Caco-2 (cell line): ENCODE measurements around the genes PIEZO1 and CDT1.

DNA sequence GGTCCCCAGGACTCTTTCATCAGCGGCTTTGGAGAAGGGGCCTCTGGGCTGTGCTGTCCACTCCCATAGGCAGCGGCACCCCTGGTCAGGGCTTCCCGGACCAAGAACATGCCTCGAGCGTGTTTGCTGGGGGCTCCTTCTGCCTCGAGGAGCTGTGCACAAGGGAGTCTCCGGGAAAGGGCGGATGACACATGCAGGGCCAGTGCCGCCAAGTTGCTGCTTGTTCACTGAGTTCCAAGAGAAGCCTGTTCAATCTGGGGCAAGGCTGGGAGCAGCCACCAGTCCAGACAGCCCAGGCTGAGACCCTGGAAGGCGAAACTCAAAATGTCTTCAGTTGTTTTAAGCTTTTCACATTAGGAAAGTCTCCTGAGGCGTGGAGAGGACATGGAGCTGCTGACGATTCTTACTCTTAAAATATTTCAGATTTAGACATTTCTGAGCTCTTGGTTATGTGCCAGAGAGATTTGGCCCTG is 84.5 kb upstream of the ZNF469 start:
- PRO-cap = no peak
- RRBS = 65% methylated on average over 5 of the region's 12 CpGs

GRCh38 chr16:88331732-88332597 is 50.8 kb upstream of the ZNF469 start:
- PRO-cap = no peak
- RRBS = no CpG with 5 or more reads among the region's 19 CpGs

DNA sequence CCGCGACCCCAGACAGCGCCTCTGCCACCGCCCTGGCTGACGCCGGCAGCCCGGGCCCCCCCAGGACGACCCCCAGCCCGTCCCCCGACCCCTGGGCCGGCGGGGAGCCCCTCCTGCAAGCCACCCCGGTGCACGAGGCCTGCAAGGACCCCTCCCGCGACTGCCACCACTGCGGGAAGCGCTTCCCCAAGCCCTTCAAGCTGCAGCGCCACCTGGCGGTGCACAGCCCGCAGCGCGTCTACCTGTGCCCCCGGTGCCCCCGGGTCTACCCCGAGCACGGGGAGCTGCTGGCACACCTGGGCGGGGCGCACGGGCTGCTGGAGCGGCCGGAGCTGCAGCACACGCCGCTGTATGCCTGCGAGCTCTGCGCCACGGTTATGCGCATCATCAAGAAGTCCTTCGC is 15.8 kb upstream of the ZFPM1 start:
- PRO-cap = no peak
- RRBS = 32% methylated on average over 25 of the region's 39 CpGs

DNA sequence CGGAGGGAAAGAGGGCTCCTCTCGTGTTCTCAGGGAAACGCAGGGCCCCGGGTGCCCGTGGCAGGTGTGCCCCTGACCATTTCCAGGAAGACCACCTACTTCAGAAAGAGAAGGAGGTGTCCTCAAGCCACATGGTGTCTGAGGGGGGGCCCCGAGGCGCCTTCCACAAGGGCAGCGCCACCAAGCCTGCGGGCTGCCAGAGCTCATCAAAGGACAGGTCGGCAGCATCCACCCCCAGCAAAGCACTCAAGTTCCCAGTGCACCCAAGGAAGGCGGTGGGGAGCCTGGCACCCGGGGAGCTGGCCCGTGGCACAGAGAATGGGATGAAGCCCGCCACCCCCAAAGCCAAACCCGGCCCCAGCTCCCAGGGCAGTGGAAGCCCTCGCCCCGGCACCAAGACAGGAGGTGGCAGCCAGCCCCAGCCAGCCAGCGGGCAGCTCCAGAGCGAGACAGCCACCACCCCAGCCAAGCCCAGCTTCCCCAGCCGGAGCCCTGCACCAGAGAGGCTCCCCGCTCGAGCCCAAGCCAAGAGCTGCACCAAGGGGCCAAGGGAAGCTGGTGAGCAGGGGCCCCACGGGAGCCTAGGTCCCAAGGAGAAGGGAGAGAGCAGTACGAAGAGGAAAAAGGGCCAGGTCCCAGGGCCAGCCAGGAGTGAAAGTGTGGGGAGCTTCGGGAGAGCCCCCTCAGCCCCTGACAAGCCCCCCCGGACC is 14.6 kb upstream of the ZFPM1 start:
- PRO-cap = no peak
- RRBS = 66% methylated on average over 12 of the region's 26 CpGs

DNA sequence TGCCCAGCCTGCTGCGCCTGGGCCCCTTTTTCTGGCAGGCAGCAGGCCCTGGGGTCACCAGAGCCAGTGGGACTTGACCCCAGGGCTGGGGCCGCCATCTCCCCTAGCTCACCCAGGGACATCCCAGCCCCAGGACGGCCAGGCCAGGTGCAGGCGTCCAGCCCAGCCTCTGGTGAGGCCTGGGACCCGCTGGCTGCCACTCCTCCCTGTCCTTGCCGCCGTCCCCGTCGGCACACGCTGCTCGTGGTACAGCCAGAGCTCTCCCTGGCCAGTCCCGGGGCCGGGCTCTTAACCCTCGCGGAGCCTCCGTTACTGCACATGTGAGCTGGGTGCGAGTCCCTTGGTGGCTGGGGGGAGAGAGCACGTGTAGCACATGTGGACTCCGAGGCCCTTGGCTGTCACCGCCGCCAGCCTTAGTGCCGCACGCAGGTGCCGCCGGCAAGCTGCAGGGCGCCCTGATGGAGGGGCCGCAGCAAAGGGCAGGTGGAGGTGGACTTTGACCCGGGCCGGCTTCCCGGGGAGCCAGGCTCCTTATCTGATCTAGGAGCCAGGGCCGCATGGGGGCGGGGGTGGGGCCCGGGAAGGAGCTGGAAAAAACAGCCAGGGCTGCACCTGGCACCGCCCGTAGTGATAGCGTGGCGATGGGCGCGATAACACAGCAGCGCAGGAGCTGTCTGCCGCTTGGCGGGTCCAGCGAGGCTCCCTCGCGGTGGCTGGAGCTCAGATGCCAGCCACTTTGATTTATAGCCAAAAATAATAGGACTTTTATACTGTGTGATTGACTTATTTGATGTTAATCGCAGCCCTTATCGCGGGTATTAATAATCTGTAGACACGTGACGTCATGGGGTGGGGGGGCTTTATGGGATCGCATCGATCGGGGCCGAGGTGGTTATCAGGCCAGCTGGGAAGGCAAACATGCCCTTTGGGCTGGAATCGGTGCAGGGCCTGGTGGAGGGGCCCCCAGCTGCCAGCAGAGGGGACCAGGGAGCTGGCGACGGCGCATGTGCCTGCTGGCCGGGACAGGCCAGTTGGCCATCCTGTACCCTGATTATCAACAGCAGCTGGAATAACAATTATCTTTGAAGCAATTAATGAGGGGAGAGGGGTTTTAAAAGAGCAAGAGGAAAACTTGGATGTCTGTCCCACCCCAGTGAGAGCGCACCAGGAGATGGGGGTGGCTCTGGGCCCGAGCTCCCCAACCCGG is 35.1 kb downstream of the ZFPM1 start:
- PRO-cap = bidirectional peak, plus-strand start at position 627 of the sequence, minus-strand start at position 418 of the sequence; bidirectional peak, plus-strand start at position 976 of the sequence, minus-strand start at position 820 of the sequence
- RRBS = 16% methylated on average over 9 of the region's 62 CpGs

GRCh38 chr16:88497406-88498431 is 44.6 kb downstream of the ZFPM1 start:
- PRO-cap = unidirectional peak, minus-strand start at chr16:88497850
- RRBS = 60% methylated on average over 12 of the region's 52 CpGs

DNA sequence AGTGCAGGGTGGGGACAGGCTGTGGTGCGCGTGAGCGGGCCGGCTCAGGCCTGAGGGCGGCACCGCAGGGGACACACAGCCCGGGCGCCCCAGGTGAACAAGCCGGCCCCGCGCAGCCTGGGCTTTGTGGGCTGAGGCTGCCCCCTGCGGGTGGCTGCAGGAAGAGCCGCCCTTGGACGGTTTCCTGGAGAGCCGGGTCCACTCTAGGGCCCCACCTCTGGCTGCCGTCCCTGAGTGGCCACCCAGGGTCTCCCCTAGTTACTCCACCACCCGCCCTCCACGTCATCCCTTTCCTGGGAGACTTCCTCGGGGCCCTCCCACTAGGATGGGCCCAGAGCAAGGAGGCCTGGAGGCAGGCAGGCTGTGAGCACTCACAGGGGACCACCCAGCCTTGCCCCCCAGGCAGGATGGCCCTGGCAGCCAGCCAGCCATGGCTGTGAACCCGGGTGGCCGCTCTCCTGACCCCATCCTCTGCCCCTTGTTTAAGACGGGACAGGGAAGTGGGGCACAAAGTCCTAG is 42.7 kb upstream of the ZC3H18 start:
- PRO-cap = no peak
- RRBS = 59% methylated on average over 13 of the region's 22 CpGs

GRCh38 chr16:88528905-88529364 is 41.3 kb upstream of the ZC3H18 start:
- PRO-cap = no peak
- RRBS = 98% methylated on average over 4 of the region's 23 CpGs

DNA sequence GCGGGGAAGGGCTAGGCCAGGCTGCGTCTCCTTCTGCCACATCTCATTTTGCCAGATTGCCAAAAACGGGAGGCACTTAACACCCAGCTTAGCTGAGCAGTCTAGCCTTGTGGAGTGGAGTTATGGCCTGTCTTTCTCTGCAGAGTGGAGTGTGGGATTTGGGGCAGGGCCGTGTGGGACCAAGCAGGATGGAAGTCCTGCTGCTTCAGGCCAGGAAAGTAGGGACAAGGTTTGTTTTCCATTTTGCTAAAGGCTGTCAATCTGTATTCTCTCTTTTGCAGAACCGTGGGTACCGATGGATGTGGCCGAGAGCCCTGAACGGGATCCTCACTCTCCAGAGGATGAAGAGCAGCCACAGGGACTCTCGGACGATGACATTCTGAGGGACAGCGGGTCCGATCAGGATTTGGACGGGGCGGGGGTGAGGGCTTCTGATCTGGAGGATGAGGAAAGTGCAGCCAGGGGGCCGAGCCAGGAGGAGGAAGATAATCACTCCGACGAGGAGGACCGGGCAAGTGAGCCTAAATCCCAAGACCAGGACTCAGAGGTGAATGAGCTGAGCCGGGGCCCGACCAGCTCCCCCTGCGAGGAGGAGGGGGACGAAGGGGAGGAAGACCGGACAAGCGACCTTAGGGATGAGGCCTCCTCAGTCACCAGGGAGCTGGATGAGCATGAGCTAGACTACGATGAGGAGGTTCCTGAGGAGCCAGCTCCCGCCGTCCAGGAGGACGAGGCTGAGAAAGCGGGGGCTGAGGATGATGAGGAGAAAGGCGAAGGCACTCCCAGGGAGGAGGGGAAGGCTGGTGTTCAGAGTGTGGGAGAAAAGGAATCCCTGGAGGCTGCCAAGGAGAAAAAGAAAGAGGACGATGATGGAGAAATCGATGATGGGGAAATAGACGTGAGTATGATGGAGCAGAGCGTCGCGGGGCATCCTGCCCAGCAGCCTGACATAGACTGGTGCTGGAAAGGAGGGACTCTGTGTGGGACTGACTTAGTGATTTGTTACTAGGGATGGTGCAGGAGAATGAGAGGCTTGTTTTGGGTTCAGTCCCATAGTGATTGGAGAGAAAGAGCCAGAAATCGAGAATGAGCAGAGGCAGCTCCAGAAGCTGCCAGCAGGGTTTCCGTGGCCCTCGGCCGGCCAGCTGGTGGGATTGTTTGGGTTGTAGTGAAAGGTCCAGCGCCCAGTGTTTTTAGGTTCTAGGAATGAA is 7.0 kb downstream of the ZC3H18 start:
- PRO-cap = no peak
- RRBS = 97% methylated on average over 4 of the region's 41 CpGs

GRCh38 chr16:88599652-88600613 is 29.7 kb downstream of the ZC3H18 start:
- PRO-cap = no peak
- RRBS = no CpG with 5 or more reads among the region's 33 CpGs

GRCh38 chr16:88610853-88611630 is 27.3 kb upstream of the IL17C start:
- PRO-cap = no peak
- RRBS = 97% methylated on average over 17 of the region's 50 CpGs

DNA sequence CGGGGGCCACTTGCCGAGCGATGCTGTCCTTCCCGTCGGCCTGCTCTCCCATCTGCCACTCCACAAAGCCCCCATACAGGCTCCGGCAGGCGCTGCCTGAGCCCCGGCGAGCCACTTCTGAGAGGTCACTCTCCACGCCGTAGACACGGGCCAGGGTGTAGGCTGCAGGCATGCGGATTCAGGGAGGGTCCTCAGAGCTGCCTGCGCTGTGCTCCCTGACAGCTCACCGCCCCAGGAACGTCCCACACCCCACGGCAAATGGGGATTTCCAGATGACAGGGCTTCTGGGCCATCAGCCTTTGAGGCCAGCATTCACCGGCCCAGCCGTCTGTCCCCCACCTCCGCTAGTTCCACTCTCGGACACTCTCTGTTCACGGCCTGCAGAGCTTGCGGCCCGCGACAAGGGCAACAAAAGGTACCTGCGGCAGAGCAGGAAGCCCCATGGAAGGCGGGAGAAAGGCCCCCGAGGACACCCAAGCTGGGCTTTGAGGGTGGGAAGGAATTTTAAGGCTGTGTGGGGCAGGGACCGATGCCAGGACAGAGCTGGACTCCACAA is 5.4 kb upstream of the CYBA start:
- PRO-cap = no peak
- RRBS = no CpG with 5 or more reads among the region's 29 CpGs

- PRO-cap = no peak
- RRBS = 2% methylated on average over 7 of the region's 30 CpGs
Observed at GRCh38 chr16:88662180-88662682, 660 bp downstream of the MVD start.

DNA sequence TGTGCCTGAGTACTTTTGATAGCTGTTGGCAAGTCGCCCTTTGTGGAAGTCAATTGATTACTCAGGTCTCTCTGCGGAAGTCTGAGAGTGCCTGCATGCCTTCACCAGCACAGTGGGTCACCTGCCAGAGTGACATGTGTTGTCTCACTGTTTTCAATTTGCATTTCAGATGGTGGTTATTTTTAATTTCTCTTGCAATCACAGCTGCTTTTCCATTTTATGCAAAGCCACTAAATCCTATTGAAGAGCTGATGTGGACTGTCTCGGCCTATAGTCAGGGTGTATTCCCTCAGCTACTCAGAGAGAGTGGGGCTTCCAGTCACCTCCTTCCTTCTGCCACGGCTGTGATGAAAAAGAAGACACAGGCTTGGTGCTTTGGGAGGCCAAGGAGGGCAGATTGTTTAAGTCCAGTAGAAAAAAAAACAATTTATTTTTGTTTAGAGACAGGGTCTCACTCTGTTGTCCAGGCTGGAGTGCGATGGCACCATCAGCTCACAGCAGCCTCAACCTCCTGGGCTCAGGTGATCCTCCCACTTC is 2.5 kb upstream of the MVD start:
- PRO-cap = no peak
- RRBS = no CpG with 5 or more reads among the region's 5 CpGs

DNA sequence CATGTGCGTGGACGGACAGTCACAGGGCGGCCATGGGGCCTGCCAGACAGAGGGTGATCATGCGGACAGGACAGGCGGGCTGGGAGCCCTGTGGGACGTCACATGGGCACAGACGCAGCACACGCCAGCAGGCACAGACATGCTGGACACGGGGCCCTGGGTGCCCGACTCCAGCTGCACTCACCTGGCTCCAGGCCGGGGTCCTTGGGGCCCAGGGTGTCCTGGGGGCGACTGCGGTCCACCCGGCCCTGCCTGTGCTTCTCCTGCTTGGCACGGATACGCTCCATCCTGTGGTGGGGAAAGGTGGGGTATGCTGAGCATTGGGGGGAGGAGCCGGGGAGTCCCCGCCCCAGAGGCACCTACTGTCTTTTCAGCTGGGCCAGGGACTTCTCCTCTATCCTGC is 18.9 kb downstream of the CTU2 start:
- PRO-cap = no peak
- RRBS = 96% methylated on average over 6 of the region's 18 CpGs

- PRO-cap = no peak
- RRBS = 85% methylated on average over 7 of the region's 18 CpGs
Observed at GRCh38 chr16:88746320-88746948, 38.6 kb downstream of the PIEZO1 start.

GRCh38 chr16:88773805-88774528 is 11.1 kb downstream of the PIEZO1 start:
- PRO-cap = no peak
- RRBS = 80% methylated on average over 2 of the region's 21 CpGs

DNA sequence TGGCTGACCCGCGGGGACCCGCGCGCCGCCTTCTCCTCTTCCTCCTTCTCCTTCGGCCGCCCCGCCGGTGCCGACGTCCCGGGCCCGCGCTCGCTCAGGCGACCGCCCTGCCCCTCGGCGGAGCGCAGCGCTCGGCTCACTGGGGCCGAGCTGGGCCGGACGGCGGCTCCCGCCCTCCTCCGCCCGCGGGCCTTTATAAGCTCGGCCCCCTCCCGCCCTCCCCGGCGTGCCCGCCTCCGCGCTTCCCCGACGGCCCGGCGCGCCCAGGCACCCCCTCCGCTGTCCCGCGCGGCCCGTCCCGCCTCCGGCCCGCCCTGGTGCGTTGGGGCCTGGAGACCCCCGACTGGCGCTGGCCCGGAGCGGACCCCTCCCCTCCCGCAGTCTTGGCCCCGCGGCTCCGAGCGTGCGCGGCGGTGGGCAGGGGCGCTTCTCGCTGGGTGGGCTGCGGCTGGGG is at the start of gene PIEZO1:
Gene PIEZO1 (minus strand): TSS at position 171 of the 454 bp plus-strand sequence.
- PRO-cap = bidirectional peak, plus-strand start at position 224 of the sequence, minus-strand start at position 171 of the sequence
- RRBS = 2% methylated on average over 49 of the region's 67 CpGs

GRCh38 chr16:88803263-88804323 is at the start of gene CDT1:
Gene CDT1 (plus strand): TSS chr16:88803789.
- PRO-cap = bidirectional peak, plus-strand start at chr16:88803821, minus-strand start at chr16:88803615
- RRBS = 3% methylated on average over 74 of the region's 124 CpGs

DNA sequence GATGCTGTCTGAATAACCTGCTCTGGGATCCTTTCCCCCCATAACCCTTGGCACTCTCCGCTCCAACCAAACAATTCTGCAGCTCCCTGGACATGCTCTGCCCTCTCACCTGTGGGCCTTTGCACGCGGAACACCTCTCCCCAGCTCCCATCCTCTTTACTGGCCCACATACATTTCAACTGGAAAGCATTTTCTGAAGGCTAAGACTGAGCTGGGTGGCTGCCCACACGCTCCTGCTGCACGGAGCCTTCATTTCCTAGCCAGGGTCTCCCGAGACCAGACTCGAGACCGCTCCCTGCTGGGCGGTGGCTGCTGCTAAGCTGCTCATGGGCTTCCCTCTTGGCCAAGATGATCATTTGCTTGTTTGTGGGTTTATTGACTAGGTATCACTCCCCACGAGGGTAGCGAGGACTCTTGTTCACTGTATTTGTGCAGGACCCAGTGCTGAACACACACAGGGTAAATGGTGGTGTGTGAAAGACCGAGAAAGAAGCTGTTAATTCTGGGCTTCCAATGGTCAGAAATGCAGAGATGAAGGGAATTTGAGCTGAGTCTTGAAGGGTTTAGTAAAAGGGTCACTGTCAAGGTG is 805 bp downstream of the TRAPPC2L start:
- PRO-cap = unidirectional peak, minus-strand start at position 111 of the sequence; unidirectional peak, minus-strand start at position 258 of the sequence
- RRBS = no CpG with 5 or more reads among the region's 12 CpGs